ENCODE data around the genes MMP11, SMARCB1, DDT, GGT5 and UPB1.

- RRBS: 30% methylated on average over 4 of the region's 20 CpGs
These were observed 38.5 kb downstream of the BCR start for GRCh38 chr22:23218601-23219507.

GRCh38 chr22:23241944-23242728 is 61.8 kb downstream of the BCR start:
- RRBS: 33% methylated on average over 3 of the region's 10 CpGs

GRCh38 chr22:23251413-23252088 is 71.2 kb downstream of the BCR start:
- RRBS: 94% methylated on average over 4 of the region's 8 CpGs

DNA sequence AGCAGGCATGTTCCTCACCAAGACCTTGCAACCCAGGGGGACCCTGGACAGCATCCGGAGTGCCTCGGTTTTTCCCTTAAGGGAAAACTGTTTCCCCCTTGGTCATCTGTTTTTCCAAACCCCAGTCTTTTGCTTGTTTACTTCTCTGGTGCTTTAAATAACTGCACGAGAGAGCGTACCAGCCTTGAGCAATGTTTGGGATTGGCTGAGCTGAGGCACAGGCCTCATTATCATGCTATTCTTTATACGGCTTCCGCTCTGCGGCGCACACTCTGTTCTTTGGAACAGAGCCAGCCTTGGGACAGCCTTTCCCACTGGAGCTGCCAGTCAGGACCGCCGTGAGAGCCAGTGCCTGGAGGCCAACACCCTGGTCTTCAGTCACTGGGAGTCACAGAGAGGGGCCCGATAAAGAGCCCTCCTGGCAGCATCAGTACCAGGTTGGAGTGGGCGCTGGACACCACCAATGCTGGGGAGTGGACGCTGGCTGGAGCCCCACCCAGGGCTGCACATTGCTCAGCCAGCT is 125.6 kb downstream of the BCR start:
- RRBS: 4% methylated on average over 1 of the region's 13 CpGs

GRCh38 chr22:23401836-23403002 is 177.9 kb downstream of the IGLL1 start:
- RRBS: 4% methylated on average over 44 of the region's 95 CpGs

- RRBS: no CpG with 5 or more reads among the region's 9 CpGs
These were observed 46.8 kb downstream of the IGLL1 start for GRCh38 chr22:23533226-23533718.

- RRBS: no CpG with 5 or more reads among the region's 4 CpGs
These were observed 5.4 kb upstream of the RGL4 start for GRCh38 chr22:23685318-23685822.

- RRBS: no CpG with 5 or more reads among the region's 6 CpGs
These were observed 3.4 kb downstream of the RGL4 start for GRCh38 chr22:23694215-23694692.

- RRBS: no CpG with 5 or more reads among the region's 4 CpGs
These were observed 8.0 kb downstream of the ZNF70 start for GRCh38 chr22:23742790-23743444.

DNA sequence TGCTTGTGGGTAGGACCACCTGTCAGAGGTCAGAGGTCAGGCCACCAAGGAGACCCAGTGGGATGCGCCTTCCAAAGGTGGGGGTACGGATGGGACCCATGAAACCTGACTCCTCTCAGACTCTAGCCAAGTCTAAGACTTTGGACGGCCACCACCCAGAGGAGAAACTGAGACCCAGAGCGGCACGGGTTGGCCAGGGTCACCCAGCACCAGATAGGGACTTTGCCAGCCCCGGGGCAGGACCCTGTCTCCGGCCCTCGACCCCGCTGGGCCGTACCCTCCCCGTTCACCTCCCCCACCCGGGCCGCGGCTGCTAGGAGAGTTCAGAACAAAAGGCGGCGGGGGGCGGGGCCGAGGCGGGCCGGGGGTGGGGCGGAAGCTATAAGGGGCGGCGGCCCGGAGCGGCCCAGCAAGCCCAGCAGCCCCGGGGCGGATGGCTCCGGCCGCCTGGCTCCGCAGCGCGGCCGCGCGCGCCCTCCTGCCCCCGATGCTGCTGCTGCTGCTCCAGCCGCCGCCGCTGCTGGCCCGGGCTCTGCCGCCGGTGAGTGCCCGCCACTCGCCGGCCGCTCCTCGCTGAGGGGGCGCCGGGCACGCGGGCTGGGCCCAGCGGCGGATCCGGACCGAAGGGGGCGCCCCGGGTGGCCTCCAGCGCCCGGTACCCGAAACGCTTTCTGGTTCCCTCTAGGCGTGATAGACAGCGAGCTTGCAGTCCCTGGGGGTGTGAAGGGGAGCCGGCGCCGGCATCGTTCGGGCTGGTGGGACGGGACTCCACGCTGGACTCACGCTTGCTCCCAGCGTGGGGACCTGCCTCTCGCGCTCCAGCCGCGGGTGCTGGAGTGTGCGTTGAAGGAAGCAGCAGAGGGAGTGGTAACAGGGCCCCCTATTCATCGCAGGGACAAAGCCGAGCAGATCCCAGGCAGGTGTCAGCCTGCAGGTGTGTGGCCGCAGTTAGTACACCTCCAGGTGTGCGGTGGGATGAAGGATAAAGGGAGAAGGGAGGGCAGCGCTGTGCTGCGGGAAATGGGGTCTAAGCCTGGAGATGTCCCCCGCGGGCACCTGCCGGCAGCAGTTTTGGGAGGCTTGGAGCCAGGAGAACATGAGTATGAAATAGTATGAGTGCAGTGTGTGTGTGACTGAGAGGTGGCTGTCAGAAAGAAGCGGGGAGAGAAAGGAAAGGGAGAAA is at the start of gene MMP11:
TSS of gene MMP11 (plus strand) at position 412 of the 1,183 bp plus-strand sequence.
- RRBS: 3% methylated on average over 37 of the region's 88 CpGs

DNA sequence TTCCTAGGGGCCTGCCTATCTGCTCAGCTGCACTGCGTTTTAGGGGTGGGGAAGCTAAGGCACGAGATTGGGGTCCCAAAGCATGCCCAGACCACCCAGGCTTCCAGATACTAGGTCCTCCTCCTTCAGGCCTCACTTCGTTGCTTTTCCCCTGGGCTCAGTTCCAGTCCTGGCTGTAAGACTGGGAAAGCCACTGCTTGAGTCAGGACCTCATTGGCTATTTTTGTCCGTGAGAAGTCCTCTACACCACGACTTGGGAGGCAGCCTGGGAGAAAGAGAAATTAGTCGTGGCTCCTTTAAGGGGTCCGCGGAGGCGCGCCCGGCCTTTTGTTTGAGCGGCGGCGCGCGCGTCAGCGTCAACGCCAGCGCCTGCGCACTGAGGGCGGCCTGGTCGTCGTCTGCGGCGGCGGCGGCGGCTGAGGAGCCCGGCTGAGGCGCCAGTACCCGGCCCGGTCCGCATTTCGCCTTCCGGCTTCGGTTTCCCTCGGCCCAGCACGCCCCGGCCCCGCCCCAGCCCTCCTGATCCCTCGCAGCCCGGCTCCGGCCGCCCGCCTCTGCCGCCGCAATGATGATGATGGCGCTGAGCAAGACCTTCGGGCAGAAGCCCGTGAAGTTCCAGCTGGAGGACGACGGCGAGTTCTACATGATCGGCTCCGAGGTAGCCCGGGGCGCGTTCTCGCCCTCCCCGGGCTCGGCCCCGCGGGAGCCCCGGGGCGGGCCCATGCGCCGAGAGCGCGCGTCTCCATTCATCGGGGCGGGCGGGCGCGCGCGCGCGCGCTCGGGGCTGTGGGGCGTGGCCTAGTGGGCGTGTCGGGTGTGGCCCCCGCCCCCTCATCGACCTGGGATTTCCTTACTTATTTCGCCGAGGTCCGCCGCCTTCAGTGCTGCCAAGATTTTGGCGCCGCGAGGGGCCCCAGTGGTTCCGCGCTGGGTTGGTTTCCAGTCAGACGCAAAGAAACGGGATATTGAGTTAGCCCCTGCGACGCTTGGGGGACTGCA is at the start of gene SMARCB1:
TSS of gene SMARCB1 (plus strand) at position 362 of the 999 bp plus-strand sequence.
- RRBS: under 1% methylated on average over 19 of the region's 100 CpGs

DNA sequence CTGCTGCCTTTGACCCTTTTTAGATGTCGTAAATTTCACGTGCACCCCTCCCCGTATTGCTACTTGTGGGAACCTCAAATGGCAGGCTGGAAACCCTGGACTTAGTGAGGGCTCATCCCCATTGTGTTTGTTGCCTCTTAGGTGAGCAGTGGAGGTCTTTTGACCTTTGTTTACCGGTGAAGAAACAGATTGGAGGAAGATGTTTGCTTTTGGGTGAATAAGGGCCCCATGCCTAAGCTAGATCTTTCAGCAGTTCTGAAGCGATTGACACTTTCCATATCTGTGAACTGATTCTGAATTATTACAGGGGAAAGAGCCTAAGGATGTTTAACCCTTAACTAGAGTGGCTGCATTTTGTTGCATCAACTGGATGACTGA is 827 bp downstream of the SMARCB1 start:
- RRBS: no CpG with 5 or more reads among the region's 5 CpGs

DNA sequence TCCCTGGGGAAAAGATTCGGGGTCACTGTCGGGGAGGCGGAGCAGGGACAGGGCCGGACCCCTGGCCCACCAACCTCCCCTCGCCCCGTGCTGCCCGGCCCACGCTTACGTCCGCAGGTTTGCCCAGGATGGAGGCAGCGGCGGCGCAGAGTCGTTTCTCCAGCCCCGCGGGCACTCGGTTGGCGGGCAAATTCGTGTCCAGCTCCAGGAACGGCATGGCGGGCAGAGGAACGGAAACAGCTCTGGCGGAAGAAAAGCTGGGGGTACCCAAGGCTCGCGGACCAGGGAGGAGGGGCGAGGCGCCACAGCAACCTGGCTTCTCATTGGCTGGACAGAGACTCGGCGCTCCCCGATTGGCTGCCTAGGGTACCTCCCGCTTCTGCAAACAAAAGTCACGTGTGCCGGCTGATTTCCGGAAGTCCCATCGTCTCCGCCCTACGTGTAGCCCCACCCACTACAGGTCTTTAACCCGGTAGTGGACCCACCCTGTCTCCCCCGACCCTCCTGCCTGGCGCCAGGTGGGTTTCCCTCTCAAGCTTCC is at the start of gene DDT:
TSS of gene DDT (minus strand) at position 244 of the 541 bp plus-strand sequence.
- RRBS: no CpG with 5 or more reads among the region's 40 CpGs

DNA sequence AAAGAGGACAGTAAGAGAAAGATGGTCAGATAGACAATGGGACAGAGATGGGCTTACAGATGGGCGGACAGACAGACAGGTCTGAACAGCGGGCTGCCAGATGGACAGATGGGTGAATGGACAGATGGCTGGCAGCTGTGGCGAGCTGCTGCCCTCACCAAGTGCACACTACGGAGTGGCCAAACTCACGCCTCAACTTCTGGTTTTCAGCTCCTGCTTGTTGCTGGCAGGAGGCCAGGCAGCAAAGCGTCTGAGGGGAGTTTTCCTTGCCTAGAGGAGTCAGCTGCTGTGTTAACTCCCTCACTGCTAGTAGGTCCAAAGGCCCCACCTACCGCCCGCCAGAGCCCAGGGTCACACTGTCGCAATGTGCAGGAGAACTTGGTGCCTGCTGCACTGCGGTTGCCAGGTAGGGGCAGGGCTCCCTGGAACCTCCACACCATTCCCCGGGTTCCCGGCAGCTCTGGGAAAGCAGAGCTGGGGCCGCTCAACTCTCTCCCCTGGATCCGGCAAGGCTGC is at the start of gene GGT5:
TSS of gene GGT5 (minus strand) at position 181 of the 516 bp plus-strand sequence.
- RRBS: 31% methylated on average over 3 of the region's 14 CpGs

DNA sequence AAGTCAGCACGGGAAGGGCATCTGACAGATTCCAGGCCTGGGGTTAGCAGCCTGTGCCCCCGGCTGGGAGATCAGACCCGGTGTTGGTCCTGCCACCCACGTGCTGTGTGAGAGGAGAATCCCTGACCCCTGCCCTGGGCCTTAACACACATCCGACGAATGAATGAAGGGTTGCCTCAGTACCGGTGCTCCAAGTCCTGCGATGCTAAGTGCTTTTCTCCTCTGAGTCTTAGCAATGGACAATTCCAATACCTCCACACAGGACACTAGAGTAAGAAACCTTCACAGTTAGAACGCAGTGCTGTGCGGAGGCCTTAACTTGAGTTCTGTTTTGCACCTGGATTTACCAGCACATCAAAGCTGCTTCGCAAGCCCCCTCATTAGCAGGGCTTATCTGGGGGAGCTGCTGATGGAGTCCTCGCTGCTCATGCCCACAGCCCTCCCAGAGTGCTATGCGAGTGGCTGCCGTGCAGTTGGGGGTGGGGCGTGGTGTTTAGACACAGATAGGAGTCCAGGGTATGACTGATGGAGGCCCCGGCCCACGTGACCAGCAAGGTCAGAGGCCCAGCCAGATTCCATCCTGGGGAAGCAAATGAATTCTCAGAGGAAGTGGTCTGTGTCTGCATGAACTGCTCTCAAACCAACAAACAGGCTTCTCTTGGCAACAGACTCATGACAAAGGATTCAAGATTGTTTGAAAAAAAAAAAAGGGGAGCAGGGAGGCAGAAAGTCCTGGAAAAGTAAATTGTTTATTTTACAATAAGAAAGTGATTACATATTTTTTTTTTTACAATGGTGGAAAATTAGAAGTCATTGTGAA is 6.4 kb upstream of the SPECC1L start:
- RRBS: no CpG with 5 or more reads among the region's 17 CpGs

DNA sequence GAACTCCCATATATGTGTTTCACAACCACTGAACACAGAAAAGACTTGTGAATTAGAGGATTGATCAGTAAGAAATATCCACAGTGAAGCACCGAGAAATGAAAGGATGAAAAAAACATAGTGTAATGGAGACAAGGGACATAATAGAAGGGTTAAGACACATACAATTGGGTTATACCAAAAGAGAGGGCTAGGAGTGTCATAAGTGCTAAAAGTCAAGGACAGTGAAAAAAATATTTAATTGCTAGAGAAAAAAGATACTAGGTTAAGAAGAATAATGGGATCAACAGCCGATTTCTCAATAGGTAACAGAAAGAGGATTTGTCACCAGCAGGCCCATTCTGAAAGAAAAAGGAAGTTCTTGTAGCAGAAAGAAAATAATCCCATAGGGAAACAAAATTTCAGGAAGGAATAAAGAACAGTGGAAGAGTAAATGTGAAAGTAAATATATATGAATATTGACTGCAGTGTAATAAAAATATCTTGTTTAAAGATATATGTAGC is 43.4 kb upstream of the ADORA2A start:
- RRBS: no CpG with 5 or more reads among the region's 2 CpGs

DNA sequence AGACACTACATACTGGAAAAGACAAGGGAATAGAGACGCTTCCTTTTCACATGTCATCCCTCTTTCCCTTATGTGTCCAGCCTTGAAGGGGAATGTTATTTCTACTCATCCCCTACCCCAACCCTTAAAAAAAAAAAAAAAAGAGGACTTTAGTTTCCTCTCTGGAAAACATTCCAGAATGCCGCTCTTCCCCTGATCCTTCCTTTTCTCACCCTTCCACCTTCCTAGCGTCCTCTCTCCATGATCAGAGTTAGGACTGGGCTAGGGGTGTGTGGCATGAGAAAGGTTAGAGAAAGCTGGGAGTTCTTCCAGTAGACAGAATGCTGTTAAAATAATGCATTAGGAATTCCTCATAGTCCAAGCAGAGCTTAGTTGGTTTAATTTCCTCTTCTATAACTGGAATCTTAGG is 37.4 kb upstream of the ADORA2A start:
- RRBS: no CpG with 5 or more reads among the region's 3 CpGs

GRCh38 chr22:24422229-24422667 is 5.2 kb upstream of the ADORA2A start:
- RRBS: no CpG with 5 or more reads among the region's 5 CpGs

- RRBS: 11% methylated on average over 8 of the region's 57 CpGs
These were observed at the start of gene UPB1 for GRCh38 chr22:24494829-24495464. UPB1 (plus strand) TSS chr22:24495332.

- RRBS: no CpG with 5 or more reads among the region's 25 CpGs
These were observed 5.2 kb downstream of the UPB1 start for GRCh38 chr22:24500127-24500934.

Measured in brain (tissue), 1 donor.